Urinary bladder (tissue), 3 donors: ENCODE measurements around a stretch of chr15.

DNA sequence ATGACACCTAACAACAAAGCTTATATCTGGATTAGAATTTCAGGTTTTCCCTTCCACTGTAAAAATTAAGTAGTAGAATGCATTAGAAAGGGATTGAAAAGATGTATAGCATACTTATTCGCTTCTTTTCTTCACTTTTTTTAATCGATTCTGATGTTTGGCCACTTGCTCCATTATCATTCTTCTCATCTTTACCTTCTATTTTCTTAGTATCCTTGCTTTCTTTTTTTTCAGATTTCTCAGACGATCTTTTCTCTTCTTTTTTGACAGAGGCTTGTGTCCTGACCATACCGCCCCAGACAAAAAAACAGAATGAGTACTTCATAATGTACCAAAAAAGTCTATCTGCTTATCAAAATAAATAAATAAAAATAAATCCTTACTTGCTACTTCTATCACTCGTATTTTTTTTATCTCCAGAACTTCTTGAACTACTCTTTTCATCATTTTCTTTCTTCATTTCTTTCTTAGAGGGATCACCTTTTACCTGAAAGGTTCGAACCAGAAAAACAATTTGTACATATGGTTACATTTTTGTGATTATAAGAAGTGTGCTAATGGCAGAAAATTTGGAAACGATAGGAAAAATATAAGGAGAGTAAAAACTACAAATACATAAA lies 39.7 kb downstream of the SLTM start:
- PRO-cap: no peak
- RAMPAGE, long total RNA: no peak

- PRO-cap: no peak
- RAMPAGE, long total RNA: no peak
Observed at GRCh38 chr15:59170275-59170772, 36.3 kb upstream of the LDHAL6B start.

DNA sequence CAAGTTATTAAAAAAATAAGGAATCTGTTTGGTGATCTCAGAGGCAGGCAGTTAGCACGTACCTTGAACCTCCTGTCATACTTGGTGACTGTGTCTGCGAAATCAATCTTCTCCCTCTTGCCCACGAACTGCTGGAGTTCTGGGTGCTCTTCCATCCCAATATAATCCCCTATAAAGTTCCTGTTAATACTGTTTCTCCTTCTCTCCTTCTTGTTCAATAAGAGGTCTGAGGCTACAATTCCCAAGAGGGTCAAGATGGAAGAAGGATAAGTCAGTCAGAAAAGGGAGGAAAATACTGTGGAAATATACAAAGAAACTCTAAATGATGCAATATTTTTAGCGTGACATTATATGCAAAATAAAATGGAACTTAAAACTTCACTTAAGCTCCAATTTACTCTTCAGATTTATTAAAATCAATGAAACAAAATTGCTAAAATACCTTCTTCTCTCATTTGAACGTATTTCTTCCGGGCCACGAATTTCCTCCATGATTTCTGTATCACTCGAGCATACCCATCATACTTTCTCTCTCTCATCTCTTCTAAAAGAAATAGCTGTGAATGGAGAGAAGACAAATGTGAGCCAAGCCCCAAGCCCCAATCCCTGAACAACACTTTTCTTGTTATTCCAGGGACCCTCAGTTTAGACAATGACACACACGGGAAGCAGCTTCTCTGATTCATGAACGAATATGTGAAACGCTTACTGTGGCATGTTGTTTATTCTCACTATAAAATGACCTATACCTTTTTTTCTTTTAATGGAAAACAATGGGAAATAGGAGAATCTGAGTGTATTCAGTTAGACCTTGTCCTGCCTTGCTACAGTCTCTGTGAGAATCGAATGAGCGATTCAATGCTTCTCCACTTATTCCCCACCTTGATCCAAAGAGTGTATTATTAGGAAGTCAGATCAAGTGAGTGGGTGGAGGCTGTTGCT lies 32.7 kb upstream of the LDHAL6B start:
- PRO-cap: no peak
- RAMPAGE, long total RNA: no peak

- PRO-cap: no peak
- RAMPAGE, long total RNA: no peak
Observed at GRCh38 chr15:59191733-59192239, 14.9 kb upstream of the LDHAL6B start.

GRCh38 chr15:59294274-59295349 lies 78.1 kb downstream of the MYO1E start:
- PRO-cap: no peak
- RAMPAGE, long total RNA: no peak

DNA sequence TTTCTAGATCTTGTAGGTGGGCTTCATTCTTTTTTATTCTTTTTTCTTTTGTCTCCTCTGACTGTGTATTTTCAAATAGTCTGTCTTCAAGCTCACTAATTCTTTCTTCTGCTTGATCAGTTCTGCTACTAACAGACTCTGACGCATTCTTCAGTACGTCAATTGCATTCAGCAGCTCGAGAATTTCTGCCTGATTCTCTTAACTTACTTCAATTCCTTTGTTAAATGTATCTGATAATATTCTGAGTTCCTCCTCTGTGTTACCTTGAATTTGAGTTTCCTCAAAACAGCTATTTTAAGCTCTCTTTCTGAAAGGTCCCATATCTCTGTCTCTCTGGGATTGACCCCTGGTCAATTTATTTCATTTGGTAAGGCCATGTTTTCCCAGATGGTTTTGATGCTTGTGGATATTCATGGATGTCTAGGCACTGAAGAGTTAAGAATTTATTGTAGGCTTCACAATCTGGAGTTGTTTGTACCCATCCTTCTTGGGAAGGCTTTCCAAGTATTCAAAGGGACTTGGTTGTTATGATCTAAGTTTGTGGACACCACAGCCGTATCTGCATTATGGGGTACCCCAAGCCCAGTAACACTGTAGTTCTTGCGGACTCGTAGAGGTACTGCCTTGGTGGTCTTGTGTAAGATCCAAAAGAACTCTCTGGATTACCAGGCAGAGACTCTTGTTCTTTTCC lies 28.9 kb downstream of the MYO1E start:
- PRO-cap: no peak
- RAMPAGE, long total RNA: no peak

- PRO-cap: no peak
- RAMPAGE, long total RNA: no peak
Observed at GRCh38 chr15:59360918-59361247, 11.8 kb downstream of the MYO1E start.

- PRO-cap: no peak
- RAMPAGE, long total RNA: no peak
Observed at GRCh38 chr15:59530947-59531502, 80.6 kb upstream of the GCNT3 start.

GRCh38 chr15:59617945-59618750 lies 6.6 kb downstream of the GCNT3 start:
- PRO-cap: no peak
- RAMPAGE, long total RNA: no peak

GRCh38 chr15:59688320-59689212 lies 554 bp downstream of the BNIP2 start:
- PRO-cap: unidirectional peak, plus-strand start at chr15:59688527
- RAMPAGE, long total RNA: no peak

DNA sequence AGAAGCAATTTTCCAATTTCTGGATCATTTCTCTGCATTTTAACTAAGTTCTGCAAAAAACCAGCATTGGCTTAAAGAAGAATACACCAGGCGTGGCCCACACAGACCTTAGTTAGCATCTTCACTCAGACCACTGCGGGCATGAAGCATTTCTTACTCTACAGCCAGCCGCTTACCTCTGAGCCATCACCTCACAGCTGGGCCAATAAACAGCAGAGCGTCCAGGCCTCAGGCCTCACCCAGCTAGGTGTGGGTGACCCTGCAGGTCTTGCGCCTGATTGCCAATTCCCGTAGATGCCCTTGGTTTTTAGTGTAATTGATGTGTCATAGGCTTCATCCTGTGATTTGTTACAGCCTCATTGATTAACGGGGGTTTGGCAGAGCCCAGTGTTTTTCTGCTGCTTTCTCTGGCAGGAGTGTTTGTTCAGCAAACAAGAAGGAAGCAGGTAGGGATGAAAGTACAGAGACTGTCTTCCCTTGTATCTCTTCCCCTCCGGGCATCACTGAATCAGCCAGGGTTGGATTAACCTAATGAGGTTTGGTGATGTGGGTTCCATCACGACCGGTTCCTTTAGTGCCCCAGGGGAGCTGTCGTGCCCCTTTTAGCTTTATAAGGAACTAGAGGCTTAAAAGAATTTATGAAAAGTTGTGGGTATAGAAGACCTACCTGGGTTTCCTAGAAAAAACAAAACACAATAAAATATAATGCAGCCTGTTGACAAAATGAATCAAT lies 49.6 kb upstream of the BNIP2 start:
- PRO-cap: no peak
- RAMPAGE, long total RNA: no peak

DNA sequence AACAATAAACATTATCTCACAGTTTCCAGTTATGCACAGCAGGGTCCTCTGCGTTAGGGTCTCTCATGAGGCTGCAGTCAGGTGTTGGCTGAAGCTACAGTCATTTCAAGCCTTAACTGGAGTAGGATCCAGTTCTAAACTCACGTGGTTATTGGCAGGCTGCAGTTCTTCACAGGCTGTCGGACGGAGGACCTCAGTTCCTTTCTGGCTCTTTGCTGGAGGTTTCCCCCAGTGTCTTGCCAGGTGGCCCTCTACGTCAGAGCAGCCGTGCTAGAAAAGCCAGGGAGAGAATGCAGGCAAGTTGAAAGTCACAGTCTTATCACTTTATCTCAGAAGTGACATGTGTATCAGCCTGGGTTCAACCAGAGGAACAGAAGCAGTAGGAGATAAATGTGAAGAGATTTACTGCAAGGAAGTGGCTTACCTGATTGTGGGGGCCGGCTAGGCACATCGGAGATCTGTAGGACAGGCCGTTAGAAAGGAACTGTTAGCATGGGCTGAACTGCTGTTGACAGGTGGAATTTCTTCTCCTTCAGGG lies 125.2 kb upstream of the BNIP2 start:
- PRO-cap: no peak
- RAMPAGE, long total RNA: no peak

DNA sequence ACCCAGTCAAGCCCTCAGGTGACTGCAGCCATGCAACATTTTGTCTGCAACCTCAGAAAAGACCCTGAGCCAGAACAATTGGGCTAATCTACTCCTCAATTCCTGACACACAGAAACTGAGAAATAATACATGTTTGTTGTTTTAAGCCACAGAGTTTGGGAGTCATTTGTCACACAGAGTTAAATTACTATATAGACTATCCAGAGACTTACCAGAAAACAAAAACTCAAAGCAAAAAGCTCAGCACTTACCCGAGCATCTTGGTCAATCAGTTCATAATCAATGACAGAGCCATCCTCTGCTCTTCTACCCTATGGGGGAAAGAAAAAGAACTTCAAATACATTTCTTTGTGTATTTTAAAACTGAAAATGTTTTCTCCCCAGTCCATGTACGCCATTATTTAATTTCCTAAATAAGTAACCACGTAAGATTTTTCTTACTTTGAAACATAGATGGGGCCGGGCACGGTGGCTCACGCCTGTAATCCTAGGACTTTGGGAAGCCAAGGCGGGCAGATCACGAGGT lies 43.8 kb downstream of the ANXA2 start:
- PRO-cap: no peak
- RAMPAGE, long total RNA: no peak

DNA sequence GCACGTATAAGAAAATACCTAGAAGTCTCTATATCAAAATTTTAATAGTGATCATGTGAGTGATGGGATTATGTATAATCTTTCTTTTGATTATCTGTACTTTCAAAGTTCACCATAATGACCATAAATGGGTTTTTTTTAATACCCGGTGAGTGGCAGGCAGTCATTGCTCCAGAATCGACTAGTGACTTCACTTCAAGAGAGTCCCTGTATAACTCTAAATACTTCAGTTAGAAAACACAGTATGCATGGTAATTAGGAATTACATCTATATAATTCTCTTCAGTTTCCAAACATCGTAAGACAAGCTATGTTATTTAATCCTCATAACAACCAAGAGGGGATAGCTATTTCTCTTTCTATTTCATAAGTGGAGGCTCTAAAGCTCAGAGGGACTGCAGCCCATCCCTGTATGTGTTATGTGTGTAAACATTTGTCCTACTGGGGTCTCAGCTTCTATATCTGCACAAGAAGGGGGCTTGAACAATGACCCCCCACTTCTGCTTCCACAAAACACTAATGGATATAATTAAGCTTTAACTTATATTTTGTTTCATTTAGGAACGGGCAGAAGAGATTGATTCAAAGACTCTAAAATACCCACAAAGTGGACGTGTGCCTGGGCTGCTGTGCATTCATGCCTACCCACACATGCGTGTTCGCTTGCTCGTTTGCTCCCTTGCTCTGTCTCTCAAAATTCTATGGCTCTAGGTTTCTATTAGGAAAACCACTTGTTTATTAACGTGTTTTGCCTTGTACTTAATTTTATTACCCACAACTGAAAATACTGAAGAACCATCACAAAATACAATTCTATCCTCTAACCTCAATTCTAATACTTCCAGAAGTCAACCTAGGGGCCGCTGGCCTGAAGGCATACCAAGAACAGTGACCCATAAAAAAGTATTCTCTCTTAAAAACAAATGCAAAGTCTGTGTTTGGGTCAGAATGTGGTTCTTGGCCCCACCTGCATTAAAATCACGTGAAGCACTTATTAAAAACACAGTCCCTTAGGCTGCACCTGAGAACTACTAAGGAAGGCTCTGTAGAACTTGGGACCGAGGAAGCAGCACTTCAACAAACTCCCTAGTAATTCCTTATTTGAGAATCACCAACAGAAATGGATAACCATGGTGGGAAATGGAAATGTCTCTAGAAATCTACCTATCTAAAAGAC lies 28.8 kb downstream of the ANXA2 start:
- PRO-cap: no peak
- RAMPAGE, long total RNA: no peak

DNA sequence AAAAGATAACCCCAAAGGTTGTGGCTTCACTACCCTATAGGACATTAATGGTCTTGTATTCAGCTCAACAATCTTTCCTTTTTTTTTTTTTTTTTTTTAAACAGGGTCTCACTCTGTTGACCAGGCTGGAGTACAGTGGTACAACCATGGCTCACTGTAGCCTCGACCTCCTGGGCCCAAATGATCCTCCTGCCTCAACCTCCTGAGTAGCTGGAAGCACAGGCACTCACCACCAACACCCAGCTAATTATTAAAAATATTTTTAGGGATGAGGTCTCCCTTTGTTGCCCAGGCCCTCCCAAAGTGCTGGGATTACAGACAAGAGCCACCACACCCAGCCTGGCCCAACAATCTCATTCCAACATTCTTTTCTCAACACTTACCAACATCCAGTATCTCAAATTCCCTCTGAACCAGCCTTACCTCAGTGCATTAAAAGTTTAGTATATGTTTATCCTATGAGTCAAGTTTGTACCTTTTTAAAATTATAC lies 25.1 kb downstream of the ANXA2 start:
- PRO-cap: no peak
- RAMPAGE, long total RNA: no peak

DNA sequence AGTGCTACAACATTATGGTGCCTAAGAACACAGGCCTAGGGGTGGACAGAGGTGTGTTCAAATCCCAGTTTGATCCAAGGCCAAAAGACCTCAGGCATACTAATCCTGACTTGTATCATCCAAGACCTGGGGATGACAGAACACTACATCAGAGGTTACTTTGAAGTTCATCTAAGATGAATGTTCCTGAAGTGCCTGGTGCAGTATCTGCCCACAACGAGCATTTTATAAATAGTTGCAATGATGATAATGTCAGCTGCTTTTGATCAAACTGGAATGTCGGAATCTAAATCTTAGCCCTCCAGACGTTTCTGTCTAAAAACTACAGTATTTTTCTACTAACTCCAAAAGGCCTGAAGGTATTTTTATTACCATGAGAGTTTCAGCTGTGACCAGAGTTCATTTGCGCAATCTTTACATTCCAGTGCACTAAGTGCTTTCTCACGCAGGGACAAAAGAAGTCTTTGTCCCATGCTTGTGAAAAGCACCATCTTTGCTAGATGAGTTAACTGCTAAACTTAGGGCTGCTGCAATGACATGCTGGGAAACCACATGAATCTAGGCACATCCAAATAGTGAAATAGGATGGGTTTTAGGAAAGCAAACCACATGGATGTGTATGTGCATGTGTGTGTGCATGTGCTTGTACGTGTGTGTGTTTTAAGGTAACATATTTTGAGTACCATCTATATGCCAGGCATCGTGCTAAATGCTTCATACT lies 18.1 kb downstream of the ANXA2 start:
- PRO-cap: no peak
- RAMPAGE, long total RNA: no peak

DNA sequence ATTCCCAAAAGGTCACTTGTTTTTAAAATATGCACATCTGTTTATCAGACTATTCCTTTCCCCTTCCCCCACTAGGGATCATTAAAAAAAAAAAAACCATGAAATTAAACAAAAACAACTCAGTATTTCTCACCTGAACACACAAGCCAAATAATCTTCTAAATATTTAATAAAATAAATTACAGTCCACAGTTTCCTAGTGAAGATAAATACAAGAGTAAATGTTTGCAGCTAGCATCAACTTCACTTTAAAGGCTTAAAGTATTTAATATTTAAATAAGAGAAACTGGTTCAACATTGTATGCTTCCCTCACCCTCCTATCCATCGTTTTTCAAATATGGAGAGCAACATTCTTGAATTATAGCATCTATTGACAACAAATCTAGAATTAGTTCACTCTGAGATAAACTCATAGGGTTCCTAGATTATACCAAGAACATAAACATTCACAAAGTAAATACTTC lies 16.9 kb upstream of the ICE2 start:
- PRO-cap: no peak
- RAMPAGE, long total RNA: no peak

GRCh38 chr15:60527643-60528391 lies 48.9 kb upstream of the ICE2 start:
- PRO-cap: no peak
- RAMPAGE, long total RNA: no peak

DNA sequence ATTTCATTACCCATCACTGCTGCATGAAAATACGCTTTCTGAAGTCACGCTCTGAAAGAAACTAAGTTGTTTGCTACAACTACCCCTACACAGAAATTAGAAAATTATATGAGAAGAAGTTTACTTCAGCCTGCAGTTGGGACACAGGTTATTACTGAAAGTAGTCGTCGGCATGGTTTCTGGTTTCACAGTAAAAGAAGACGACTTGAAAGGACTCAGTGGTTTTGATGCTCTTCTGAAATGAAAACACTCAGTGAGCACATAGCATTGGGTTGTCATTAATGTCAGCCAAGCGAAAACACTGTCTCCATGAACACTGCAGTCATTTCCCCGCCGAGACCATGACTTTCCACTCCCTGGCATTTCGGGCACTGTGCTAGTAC lies 69.1 kb upstream of the ICE2 start:
- PRO-cap: no peak
- RAMPAGE, long total RNA: no peak

GRCh38 chr15:60591234-60591942 lies 112.4 kb upstream of the ICE2 start:
- PRO-cap: unidirectional peak, plus-strand start at chr15:60591257; bidirectional peak, plus-strand start at chr15:60591687, minus-strand start at chr15:60591686; bidirectional peak, plus-strand start at chr15:60591902, minus-strand start at chr15:60591778
- RAMPAGE, long total RNA: no peak